Spleen (tissue), 7 donors: ENCODE measurements around the genes NDST3 and MYOZ2.

DNA sequence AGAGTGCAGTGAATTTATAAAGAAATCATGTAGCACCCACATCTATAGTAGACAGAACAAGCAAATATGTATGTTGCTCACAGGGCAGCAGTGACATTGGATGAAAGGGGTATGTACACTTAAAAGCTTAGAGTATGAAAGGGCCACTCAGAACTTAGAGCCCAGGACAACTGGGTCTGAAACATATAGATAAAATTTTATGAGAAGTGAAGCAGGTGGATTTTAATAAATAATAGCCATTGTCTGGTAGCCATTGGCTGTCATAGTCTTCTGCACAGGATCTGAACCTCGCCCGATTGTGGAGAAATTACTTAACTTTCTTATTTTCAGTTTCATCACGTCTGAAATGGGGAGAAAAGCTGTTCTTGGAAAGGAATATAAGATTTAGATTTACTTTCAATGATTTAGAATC lies 242.1 kb downstream of the ANK2 start:
- PRO-cap, 4 experiments: no peak in any of the 4 experiments
- RAMPAGE, long total RNA, 4 experiments: no peak in any of the 4 experiments

DNA sequence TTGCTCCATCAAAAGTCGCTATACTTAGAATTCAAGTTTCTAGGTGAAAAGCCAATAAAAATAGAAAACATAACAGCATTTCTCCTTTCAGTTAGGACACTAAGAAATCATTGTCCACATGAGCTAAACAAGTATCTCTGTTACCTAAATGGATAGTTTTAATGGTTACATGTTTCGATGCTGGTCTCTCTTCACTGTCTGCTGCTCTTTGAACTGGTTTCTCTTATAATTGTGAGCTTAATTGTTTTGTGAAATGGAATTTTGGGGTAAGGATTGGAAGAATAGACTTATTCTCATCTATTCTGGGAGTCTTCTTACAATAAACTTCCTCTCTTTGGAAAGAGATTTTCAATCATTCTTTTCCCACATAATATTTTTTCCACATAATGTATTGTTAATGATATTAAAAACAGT lies 246.2 kb downstream of the ANK2 start:
- PRO-cap, 4 experiments: no peak in any of the 4 experiments
- RAMPAGE, long total RNA, 4 experiments: no peak in any of the 4 experiments

GRCh38 chr4:113636053-113636305 lies 125.6 kb downstream of the CAMK2D start:
- PRO-cap, 4 experiments: no peak in any of the 4 experiments
- RAMPAGE, long total RNA, 4 experiments: no peak in any of the 4 experiments

- PRO-cap, 4 experiments: no peak in any of the 4 experiments
- RAMPAGE, long total RNA, 4 experiments: no peak in any of the 4 experiments
These were observed 112.5 kb downstream of the CAMK2D start for GRCh38 chr4:113648739-113649809.

GRCh38 chr4:113762722-113762952 lies 1.1 kb upstream of the CAMK2D start:
- PRO-cap, 4 experiments: peak in 4 of 4 experiments; most common plus-strand start chr4:113762789 (in 2)
- RAMPAGE, long total RNA, 4 experiments: no peak in any of the 4 experiments

DNA sequence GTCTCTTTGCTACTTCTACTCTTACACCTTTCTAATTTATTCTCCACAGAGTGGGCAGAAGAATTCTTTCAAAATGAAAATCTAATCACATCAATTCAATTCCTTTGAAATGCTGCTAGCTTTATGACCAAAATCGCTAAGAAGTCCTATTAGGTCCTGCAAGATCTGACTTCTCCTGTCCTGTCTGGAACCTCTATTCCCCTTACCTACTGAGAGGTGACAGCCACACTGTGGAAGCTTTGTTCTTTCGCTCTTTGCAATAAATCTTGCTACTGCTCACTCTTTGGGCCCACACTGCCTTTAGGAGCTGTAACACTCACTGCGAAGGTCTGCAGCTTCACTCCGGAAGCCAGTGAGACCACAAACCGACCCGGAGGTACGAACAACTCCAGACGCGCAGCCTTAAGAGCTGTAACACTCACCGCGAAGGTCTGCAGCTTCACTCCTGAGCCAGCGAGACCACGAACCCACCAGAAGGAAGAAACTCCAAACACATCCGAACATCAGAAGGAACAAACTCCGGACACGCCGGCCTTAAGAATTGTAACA lies 25.0 kb upstream of the ARSJ start:
- PRO-cap, 4 experiments: no peak in any of the 4 experiments
- RAMPAGE, long total RNA, 4 experiments: no peak in any of the 4 experiments

DNA sequence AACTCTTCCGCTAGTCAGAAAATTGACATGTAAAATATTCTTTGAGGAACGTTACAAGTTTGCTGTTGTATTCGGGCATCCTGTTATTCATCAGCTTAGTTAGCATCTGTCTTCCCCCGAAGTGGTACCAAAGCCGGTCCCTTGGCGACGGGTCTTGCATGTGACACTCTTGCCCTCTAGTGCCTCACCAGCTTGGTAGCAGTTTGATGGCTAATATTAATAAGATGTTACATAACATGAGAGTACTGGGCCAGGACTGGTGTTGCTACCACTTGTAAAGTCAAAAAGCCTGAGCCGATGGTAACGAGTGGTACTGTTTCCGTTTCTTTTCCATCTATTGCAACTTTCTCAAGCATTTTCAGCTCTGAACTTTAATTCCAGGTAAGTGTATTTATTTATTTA lies at the start of gene NDST3:
NDST3 (plus strand) TSS at position 275 of the 402 bp plus-strand sequence.
- PRO-cap, 4 experiments: peak in 3 of 4 experiments; most common plus-strand start position 283 of the sequence (in 3)
- RAMPAGE, long total RNA, 4 experiments: no peak in any of the 4 experiments

GRCh38 chr4:118770254-118770856 lies 65.6 kb downstream of the SEC24D start:
- PRO-cap, 4 experiments: no peak in any of the 4 experiments
- RAMPAGE, long total RNA, 4 experiments: no peak in any of the 4 experiments

DNA sequence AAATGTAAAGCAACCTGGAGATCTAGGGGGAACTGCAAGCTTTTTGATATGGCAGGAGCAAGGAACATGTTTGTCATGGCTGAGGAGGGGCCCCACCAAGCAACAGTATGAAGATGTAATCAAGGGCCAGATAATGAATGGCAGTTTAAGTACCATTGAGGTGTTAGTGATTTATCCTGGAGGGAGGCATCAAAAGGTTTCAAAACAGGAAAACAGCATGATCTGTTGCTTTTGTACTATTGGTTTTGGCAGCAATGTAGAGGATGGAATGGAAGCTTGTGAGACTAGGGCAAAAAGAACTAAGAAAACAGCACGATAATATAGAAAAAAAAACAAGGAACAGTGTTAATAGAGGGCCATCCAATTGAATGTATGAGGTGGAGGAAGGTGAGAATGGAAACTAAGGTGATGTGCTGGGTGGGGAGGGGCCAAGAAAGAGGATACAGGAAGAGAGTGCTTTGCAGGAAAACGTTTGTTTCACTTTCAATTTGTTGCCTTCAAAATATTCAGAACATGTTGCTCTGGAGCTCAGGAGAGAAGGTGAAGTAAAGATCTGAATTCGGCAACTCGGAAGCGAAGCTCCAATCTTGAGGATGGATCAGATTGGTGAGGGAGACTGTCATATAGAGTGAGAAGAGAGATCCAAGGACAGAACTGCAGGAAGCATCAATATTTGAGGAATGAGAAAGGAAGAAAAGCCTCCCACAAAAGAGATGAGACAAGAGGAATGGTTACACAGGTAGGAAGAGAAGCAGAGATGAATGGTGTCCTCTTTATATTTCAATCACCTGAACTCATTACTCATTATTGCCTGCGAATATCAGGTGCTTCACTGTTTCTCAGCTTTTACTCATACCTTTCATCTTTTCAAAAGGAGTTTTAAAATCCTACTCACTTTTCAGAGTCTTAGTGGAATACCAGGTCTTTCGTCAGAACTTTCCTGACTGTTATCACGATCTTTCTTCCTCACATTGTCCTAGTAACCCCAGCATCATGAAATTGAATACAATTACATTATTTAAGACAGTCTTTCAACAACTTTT lies 14.6 kb upstream of the SEC24D start:
- PRO-cap, 4 experiments: peak in 2 of 4 experiments; most common plus-strand start position 509 of the sequence (in 2); most common minus-strand start position 402 of the sequence (in 1)
- RAMPAGE, long total RNA, 4 experiments: start-site peak on the plus strand in 2 of 4 experiments, centred at positions 483 to 495 of the sequence, 42 to 53 reads per replicate

DNA sequence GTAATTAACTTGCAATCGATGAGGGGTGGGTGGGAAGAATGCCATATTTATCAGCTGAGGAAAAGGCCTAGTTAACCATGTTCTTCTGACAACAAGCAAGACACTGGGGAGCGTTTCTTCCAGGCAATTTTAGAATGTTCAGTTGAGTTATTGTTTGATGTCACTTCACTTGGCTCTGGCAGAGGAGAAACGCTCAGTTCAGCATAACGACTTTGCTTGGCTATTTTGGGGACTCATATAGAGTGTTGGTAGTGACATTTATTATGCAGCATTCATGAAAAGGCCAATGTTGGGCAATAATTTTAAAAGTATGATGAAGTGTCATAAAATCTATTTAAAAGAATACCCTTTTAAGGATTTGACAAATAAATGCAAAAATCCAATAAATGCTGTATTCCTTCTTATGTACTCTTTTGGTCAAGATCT lies 688 bp downstream of the SYNPO2 start:
- PRO-cap, 4 experiments: peak in 1 of 4 experiments; most common plus-strand start position 168 of the sequence (in 1); most common minus-strand start position 105 of the sequence (in 1)
- RAMPAGE, long total RNA, 4 experiments: no peak in any of the 4 experiments

- PRO-cap, 4 experiments: no peak in any of the 4 experiments
- RAMPAGE, long total RNA, 4 experiments: no peak in any of the 4 experiments
These were observed 20.8 kb downstream of the SYNPO2 start for GRCh38 chr4:118909189-118910037.

DNA sequence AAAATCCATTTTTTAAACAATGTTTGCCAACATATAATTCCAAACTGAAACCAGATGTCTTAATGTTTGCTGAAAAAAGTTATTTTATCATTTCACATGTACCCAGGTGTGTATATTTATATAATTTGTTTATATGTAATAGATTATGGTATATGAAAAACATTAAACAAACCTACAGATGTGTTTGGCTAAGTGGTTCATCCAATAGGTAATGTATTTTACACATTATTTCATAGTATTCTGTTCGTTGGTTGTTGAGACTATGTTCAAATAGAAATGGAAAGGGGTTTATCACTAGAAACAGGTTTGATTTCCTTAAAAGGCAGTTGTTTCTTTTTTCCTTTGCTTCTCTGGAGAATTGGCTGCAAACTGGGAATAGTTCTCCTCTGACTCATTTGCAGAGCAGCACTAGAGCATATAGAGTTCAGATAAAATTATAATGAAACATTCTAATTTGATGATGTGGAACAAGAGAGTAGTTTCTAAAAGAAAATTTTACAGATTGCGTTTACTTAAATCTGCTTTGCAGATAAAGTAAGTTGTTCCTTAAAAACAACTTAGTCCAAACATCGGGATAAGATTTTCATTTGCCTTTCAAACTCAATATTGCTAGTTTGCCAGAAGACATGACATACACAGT lies 29.6 kb downstream of the SYNPO2 start:
- PRO-cap, 4 experiments: no peak in any of the 4 experiments
- RAMPAGE, long total RNA, 4 experiments: no peak in any of the 4 experiments

GRCh38 chr4:118938823-118939927 lies 50.5 kb downstream of the SYNPO2 start:
- PRO-cap, 4 experiments: no peak in any of the 4 experiments
- RAMPAGE, long total RNA, 4 experiments: no peak in any of the 4 experiments

GRCh38 chr4:118941146-118941461 lies 52.5 kb downstream of the SYNPO2 start:
- PRO-cap, 4 experiments: no peak in any of the 4 experiments
- RAMPAGE, long total RNA, 4 experiments: no peak in any of the 4 experiments

- PRO-cap, 4 experiments: no peak in any of the 4 experiments
- RAMPAGE, long total RNA, 4 experiments: no peak in any of the 4 experiments
These were observed 66.8 kb downstream of the SYNPO2 start for GRCh38 chr4:118955409-118955885.

GRCh38 chr4:119026503-119027515 lies 108.8 kb upstream of the MYOZ2 start:
- PRO-cap, 4 experiments: peak in 1 of 4 experiments; most common plus-strand start chr4:119027359 (in 1); most common minus-strand start chr4:119027237 (in 1)
- RAMPAGE, long total RNA, 4 experiments: no peak in any of the 4 experiments

GRCh38 chr4:119041849-119042361 lies 93.7 kb upstream of the MYOZ2 start:
- PRO-cap, 4 experiments: no peak in any of the 4 experiments
- RAMPAGE, long total RNA, 4 experiments: no peak in any of the 4 experiments

- PRO-cap, 4 experiments: no peak in any of the 4 experiments
- RAMPAGE, long total RNA, 4 experiments: no peak in any of the 4 experiments
These were observed at the start of gene MYOZ2 for GRCh38 chr4:119135422-119136086. TSS of gene MYOZ2 (plus strand) at chr4:119135832.

DNA sequence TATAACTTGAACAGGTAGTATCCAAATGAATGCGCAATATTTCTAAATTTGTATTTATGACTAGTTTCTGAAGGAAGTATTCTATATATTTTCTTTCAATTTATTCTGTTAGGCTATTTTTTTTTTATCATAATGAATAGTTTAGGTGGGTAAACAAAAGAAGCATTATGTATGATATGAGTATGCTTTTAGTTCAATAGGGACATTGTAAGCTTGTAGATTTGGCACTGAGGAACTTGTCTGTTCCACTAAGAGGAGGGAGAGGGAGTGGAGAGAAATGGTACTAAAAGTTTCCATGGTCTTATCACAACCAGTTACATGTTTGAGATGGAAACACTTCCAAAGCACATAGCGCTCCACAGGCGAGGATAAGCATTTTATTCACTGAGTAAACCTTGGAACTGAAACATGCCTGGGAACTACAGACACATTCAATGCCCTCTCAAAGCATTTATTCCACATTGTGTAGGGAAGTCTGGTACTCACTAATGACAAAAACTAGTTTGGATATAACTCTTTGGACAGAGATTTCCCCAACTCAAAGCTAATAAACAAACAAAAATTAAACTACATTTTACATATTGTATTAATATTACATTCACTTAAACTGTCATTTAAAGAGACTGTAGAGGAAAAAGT lies 15.5 kb downstream of the MYOZ2 start:
- PRO-cap, 4 experiments: no peak in any of the 4 experiments
- RAMPAGE, long total RNA, 4 experiments: no peak in any of the 4 experiments

DNA sequence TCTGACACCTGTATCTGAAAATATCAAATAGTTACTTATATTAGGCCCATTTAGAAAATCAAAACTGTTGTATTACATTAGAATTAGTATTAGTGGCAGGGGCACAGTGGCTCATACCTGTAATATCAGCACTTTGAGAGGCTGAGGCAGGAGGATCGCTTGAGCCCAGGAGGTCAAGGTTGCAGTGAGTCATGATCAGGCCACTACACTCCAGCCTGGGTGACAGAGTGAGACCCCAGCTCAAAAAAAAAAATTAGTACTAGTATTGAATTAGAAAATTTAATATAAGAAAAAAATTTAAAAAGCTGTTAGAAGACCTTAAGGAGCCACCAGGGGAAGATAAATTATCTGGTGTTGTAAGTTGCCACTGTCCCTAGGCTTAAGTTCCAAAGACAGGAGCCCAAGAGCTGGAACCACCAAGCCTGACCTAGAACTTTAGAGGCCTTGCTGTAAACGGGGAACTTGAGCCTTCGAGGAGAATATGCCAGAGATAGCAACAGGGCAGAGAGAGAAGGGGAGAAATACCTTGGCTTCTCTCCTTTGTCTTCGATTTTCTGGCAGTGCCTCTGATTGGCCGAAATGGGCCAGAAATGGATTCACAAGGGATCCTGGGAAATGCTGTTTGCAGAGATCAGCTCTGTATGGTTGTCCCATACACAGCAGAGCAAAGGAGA lies 8.8 kb downstream of the USP53 start:
- PRO-cap, 4 experiments: no peak in any of the 4 experiments
- RAMPAGE, long total RNA, 4 experiments: no peak in any of the 4 experiments